ENCODE measurements around a stretch of chr2.

- PRO-cap, 4 experiments: no peak in any of the 4 experiments
- RAMPAGE, long total RNA, 2 experiments: no peak in any of the 2 experiments
Observed at GRCh38 chr2:217413300-217413798, 553.5 kb upstream of the TNP1 start.

DNA sequence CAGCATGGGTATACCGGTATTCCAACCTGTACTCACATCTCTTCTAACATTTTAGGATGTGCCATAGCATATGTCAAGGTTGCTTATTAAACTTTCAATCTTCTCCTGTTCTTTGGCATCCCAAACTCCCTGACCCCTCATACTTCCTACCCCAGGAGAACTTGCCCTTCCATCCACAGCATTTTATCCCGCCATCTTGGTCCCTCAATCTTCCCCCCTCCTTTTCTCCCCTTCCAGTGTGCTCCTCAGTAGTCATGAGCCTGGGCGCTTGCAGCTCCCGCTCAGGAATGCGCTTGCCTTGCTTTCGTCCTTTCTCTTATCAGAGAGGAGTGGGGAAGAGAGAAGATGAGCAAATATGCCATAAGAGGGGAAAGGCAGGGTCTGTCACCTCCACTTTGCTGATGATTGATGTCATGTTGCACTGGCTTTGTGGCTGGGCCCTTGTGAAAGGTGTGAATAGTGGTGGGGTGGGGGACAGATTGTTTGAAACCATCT lies 569.4 kb downstream of the TNS1 start:
- PRO-cap, 4 experiments: no peak in any of the 4 experiments
- RAMPAGE, long total RNA, 2 experiments: no peak in any of the 2 experiments

- PRO-cap, 4 experiments: peak in 1 of 4 experiments; most common plus-strand start chr2:217653547 (in 1); most common minus-strand start chr2:217653340 (in 1)
- RAMPAGE, long total RNA, 2 experiments: no peak in any of the 2 experiments
Observed at GRCh38 chr2:217653193-217653802, 349.5 kb downstream of the TNS1 start.

DNA sequence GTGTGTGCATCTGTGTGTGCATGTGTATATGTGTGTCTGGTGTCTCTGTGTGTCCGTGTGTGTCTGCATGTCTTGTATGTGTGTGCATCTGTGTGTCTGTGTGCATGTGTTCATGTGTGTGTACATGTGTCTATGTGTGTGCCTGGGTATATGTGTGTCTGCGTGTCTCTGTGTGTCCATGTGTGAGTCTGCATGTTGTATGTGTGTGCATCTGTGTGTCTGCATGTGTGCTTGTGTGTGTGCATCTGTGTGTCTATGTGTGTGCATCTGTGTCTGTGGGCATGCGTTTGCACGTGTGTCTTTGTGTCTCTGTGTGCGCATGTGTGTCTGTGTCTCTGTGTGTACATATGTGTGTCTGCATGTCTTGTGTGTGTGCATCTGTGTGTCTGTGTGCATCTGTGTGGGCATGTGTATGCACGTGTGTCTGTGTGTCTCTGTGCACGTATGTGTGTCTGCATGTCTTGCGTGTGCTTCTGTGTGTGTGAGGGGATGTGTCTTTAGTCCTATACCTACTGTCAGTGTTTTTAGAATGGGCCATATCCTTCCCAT lies 207.7 kb downstream of the TNS1 start:
- PRO-cap, 4 experiments: no peak in any of the 4 experiments
- RAMPAGE, long total RNA, 2 experiments: no peak in any of the 2 experiments

DNA sequence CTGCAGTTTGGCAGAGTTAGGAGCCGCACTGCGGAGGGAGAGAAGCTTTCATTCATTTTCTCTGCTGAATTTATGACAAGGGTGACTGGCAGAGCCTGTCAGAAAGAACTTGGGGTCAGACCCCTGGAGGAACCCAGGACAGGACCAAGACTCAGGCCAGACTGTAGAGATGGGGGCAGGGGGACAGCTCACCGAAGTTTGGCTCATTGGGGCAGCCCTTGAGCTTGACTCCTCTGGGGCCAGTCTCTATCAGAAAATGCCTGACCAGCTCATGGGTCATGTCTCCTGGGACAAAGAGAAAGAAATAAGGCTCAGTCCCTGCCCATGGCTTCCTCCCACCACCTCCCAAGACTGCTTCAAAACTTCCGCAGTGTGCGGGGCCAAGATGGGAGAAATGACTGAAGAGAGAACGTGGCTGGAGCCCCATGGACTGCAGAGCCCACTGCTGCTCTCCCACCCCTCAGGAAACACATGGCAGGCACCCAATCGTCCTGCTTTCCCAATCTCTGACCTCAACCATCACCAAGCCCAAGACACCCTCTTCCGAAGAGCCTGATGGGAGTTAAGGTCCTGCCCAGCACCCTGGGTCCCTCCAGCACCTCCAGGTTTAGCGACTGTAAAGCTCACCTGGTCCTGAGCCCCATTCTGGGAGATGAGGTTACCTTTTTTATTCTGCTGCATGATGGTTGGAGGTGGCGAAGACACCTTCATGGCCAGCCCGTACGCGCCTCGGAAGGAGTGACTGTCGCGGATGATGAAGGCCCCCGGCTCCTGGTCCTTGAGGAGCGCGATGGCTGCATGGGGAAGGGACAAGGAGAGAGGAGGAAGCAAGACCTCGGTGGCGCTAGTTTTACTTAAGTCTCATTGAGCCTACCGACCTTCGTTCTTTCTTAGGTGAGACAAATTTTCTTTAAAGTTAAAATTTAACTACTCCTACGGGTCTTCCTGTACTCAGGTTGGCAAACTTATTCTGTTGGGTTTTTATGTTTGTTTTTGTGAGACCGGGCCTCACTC lies 189.5 kb downstream of the TNS1 start:
- PRO-cap, 4 experiments: peak in 1 of 4 experiments; most common minus-strand start position 605 of the sequence (in 1)
- RAMPAGE, long total RNA, 2 experiments: no peak in any of the 2 experiments

DNA sequence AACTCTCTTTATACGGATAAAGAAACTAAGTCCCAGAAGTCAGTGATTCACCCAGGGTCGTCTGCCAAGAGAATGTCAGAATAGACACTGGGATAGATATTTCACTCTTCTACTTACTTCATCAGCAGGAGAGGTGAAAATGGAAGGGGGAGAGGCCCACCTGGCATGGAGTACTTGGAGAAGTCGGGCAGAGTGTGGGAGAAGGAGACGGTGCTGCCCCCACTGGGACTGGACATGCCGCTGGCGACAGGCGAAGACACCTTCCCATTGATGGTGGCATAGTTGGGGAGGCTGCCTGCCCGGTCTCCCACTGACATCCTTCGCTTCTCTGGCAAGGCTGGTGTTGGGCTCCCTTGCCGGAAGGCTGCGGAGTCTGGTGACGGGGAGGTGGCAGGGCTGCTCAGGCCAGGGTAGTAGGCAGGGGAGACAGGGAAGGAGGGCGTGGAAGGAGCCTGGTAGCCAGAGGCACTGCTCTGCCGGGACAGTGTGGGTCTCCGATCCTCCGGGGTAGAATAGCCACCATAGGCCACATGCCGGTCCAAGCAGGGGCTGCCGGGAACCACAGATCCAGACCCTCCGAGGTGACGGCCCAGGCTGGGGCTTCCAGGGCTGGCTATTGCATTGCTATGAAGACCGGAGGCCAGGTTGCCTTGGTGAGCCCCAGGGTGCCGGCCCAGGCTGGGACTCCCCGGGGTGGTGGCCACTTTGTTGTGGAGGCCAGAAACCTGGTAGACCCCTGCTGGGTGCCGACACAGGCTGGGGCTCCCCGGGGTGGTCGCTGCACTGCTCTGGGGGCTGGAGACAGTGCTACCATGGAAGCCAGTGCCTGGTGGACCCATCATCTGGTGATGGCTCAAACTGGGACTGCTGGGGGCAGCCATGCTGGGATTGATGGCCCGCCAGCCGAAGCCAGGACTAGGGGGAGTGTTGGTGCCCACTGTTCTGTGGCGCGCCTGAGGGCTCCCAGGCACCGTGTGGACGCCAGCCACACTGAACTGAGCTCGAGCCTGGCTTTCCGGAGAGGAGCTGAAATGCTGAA lies 184.9 kb downstream of the TNS1 start:
- PRO-cap, 4 experiments: peak in 2 of 4 experiments; most common minus-strand start position 511 of the sequence (in 1)
- RAMPAGE, long total RNA, 2 experiments: no peak in any of the 2 experiments

GRCh38 chr2:217835940-217836185 lies 166.9 kb downstream of the TNS1 start:
- PRO-cap, 4 experiments: no peak in any of the 4 experiments
- RAMPAGE, long total RNA, 2 experiments: no peak in any of the 2 experiments

GRCh38 chr2:217855018-217855678 lies 147.6 kb downstream of the TNS1 start:
- PRO-cap, 4 experiments: peak in 1 of 4 experiments; most common minus-strand start chr2:217855281 (in 1)
- RAMPAGE, long total RNA, 2 experiments: no peak in any of the 2 experiments

- PRO-cap, 4 experiments: peak in 1 of 4 experiments; most common minus-strand start chr2:217857299 (in 1)
- RAMPAGE, long total RNA, 2 experiments: no peak in any of the 2 experiments
Observed at GRCh38 chr2:217856717-217857581, 145.8 kb downstream of the TNS1 start.

- PRO-cap, 4 experiments: peak in 1 of 4 experiments; most common minus-strand start chr2:217863178 (in 1)
- RAMPAGE, long total RNA, 2 experiments: no peak in any of the 2 experiments
Observed at GRCh38 chr2:217863004-217863366, 139.8 kb downstream of the TNS1 start.

GRCh38 chr2:217879029-217879402 lies 123.8 kb downstream of the TNS1 start:
- PRO-cap, 4 experiments: peak in 2 of 4 experiments; most common minus-strand start chr2:217879111 (in 1)
- RAMPAGE, long total RNA, 2 experiments: no peak in any of the 2 experiments

DNA sequence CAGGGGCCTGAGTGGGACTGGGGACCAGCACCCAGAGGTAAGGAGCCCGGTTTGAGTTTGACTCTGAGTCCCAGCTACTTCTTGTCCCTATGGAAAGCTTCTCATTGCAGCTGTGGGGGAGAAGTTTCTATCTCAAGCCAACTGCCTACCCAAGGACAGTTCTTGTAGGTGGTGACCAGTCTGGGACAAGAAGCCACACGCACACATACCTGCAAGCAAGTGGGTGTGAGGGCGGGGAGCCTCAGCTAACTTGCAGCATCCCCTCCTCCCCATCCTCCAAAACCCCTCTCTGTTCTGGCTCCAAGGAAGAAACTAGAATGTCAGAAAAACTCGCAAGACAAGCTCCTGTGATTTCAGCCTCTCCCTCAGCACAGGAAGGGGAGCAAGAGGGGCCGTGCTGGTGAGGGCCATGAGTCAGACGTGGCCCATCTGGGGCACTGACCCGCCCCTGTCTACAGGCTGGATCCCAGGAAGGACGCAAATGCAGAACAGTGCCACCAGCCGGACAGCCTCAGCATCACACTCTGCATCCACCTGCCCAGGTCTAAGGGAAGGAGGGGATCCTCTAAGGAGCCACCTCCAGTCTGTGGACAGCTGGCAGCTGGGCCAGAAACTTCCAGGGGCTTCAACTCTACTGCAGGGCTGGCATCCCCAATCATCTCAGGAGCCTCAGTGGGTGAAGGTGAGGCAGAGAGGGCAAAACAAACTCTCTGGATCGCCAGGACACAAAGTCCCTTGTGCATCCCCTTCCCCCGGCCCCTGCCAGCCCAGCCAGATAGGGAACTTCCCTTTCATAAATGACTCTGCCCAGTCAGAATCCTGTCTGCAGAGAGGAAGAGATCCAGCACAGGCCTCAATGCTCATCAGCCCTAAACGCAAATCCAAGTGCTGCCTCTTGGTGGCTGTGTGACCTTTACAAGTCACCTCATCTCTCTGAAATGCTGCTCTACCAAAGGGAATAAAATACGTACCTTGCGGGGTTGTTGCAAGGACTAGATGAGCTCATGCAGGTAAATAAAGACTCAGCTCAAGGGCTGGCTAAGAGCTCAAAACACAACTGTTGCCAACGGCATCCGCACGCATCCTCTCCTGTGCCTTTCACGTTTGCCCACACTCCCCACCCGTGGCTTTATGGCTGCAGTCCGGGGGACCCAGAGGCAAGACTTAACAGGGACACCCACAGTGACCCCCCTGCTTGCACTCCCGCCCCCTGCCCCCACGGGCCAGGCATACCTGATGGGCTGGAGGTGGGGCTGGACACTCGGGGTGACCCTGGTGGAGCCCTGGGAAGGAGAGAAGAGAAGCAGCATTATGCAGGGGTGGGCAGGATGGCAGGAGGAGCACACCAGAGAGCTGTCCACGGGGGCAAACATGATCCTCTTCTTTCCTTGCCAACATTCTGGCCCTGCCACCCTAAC lies 103.1 kb downstream of the TNS1 start:
- PRO-cap, 4 experiments: peak in 4 of 4 experiments; most common plus-strand start position 1,056 of the sequence (in 3); most common minus-strand start position 630 of the sequence (in 2)
- RAMPAGE, long total RNA, 2 experiments: no peak in any of the 2 experiments

GRCh38 chr2:217903427-217904698 lies 98.9 kb downstream of the TNS1 start:
- PRO-cap, 4 experiments: peak in 4 of 4 experiments; most common plus-strand start chr2:217904500 (in 4); most common minus-strand start chr2:217904248 (in 1)
- RAMPAGE, long total RNA, 2 experiments: no peak in any of the 2 experiments

- PRO-cap, 4 experiments: peak in 1 of 4 experiments; most common plus-strand start chr2:217936848 (in 1); most common minus-strand start chr2:217936832 (in 1)
- RAMPAGE, long total RNA, 2 experiments: no peak in any of the 2 experiments
Observed at GRCh38 chr2:217936663-217937333, 66.0 kb downstream of the TNS1 start.

- PRO-cap, 4 experiments: peak in 2 of 4 experiments; most common plus-strand start chr2:217939884 (in 2); most common minus-strand start chr2:217939793 (in 1)
- RAMPAGE, long total RNA, 2 experiments: no peak in any of the 2 experiments
Observed at GRCh38 chr2:217939449-217940261, 63.1 kb downstream of the TNS1 start.

- PRO-cap, 4 experiments: no peak in any of the 4 experiments
- RAMPAGE, long total RNA, 2 experiments: no peak in any of the 2 experiments
Observed at GRCh38 chr2:218216391-218216724, 631 bp upstream of the ARPC2 start.

- PRO-cap, 4 experiments: peak in 3 of 4 experiments; most common minus-strand start chr2:218219452 (in 2)
- RAMPAGE, long total RNA, 2 experiments: no peak in any of the 2 experiments
Observed at GRCh38 chr2:218219293-218219544, 2.2 kb downstream of the ARPC2 start.

- PRO-cap, 4 experiments: no peak in any of the 4 experiments
- RAMPAGE, long total RNA, 2 experiments: no peak in any of the 2 experiments
Observed at GRCh38 chr2:218281920-218283352, 9.9 kb downstream of the TMBIM1 start.

DNA sequence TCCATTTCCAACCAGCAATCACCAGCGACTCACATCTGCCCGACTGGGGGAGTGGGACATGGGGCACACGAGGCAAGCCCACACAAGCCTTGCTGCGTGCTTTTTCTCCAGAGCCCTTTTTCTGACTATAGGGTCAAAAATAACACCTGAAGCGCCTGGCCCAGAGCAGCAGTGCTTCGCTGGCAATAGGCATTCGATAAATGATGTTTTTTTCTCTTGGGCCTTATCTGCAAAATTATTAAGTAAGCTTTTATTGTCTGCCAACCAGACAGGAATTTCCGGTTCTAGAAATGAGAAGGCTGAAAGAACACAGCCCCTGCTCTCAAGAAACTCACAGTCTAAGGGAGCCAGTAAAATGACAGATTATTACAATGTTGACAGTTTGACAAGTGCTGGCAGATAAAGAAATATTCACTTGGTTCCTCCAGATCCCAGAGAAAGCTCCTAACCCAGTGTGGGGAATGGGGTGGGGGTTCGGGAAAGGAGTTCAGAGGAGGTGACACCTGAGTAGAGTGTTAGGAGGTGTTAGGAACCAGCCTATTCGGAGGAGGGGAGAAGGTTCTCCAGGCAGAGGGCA lies 2.8 kb upstream of the TMBIM1 start:
- PRO-cap, 4 experiments: peak in 3 of 4 experiments; most common minus-strand start position 198 of the sequence (in 3)
- RAMPAGE, long total RNA, 2 experiments: no peak in any of the 2 experiments

GRCh38 chr2:218323668-218324595 lies 31.6 kb upstream of the TMBIM1 start:
- PRO-cap, 4 experiments: peak in 4 of 4 experiments; most common plus-strand start chr2:218324180 (in 4); most common minus-strand start chr2:218324040 (in 3)
- RAMPAGE, long total RNA, 2 experiments: no peak in any of the 2 experiments

All from right lobe of liver (tissue), 4 donors.